Endothelial cell (in vitro differentiated cells): Measurements from ENCODE around the genes RPS6KB2 and LRP5.

- PRO-cap: no peak
Measured at GRCh38 chr11:67397668-67398281, 3.9 kb downstream of the PPP1CA start.

GRCh38 chr11:67428035-67428698, at the start of gene RPS6KB2:
TSS of gene RPS6KB2 (plus strand) at chr11:67428494.
- PRO-cap: unidirectional peak, minus-strand start at chr11:67428111; bidirectional peak, plus-strand start at chr11:67428494, minus-strand start at chr11:67428161

- PRO-cap: no peak
Measured at GRCh38 chr11:67529962-67530297, 6.7 kb upstream of the CABP2 start.

GRCh38 chr11:67548656-67549148, 25.5 kb upstream of the CABP2 start:
- PRO-cap: no peak

DNA sequence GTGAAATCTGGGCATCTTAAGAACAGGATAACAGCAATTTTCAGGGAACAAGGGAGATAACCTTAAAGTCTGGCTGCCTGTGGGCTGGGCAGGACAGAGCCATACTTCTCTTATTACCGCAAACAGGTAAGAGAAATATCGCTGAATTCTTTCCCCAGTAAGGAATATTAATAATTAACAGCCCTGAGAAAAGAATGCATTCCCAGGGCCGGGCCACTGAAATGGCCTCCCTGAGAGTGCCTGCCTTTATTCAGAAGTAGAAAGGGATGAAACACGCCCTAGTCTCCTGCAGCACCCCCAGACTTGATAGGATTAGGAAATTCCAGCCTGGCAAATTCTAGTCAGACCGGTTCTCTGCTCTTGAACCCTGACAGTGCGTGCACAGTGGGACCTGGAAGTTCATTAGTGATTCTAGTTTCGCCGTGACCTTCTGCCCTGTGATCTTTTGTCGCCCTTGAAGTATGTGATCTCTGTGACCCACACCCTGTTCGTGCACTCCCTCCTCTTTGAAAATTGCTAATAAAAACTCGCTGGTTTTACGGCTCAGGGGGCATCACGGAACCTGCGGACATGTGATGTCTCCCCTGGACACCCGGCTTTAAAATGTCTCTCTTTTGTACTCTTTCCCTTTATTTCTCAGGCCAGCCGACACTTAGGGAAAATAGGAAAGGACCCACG, 2.2 kb upstream of the GSTP1 start:
- PRO-cap: no peak

DNA sequence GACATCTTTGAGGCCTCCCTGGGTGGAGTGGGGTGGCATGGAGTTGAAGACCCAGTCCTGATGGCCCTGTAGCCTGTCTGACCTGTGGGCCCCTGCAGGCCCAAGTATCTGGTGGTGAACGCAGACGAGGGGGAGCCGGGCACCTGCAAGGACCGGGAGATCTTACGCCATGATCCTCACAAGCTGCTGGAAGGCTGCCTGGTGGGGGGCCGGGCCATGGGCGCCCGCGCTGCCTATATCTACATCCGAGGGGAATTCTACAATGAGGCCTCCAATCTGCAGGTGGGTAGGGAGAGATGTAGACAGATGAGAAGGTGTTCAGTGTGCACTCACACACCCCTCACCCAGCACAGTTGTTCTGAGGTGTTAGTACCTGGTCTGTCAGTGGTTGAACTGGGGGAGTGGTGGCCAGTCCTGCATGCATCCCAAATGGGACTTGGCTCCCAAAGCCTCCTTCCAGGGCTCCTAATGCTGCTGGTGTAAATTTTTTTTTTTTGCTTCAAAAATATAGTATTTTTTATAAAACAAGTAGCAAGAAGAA, 2.7 kb downstream of the NDUFV1 start:
- PRO-cap: no peak

DNA sequence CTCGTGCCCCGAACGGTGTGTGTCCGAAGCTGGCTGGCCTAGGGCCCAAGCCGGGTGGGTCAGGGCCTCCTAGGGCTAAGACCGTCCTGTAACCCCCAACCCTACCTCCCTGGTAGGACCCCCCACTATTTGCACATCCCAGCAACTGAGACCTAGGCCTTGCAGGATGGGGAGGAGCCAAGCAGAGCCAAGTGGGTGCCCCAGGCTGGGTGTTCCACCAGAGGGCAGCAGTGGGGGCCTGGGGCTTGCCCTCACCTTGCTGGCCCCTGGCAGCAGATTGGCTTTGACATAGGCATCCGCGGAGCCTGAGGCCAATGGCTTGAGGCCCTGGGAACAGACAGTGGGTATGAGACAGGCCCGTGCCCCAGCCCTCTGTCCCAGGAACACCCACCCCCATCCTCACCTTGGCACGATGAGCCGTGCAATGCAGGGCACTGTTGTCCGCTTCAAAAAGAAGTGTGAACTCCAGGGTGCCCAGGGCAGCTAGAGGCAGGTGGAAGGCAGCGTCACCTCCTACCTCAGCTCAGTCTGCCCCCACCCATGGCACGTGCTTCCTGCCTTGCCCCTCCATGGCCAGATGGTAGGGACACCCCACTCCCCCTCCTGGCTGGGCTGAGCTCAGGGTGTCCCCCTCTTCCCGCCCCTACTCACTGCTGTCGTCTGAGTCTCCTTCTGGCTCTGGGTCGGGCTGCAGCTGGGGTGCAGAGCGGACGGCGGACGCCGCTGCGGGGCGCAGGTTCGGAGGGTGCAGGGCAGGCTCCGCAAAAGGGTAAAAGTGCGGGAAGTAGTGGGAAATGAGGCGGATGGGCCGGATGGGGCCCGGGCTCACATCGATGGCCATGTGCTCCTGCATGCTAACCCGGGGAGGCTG, 8.9 kb downstream of the NDUFV1 start:
- PRO-cap: no peak

GRCh38 chr11:67629270-67629645, 479 bp downstream of the NUDT8 start:
- PRO-cap: unidirectional peak, plus-strand start at chr11:67629448

DNA sequence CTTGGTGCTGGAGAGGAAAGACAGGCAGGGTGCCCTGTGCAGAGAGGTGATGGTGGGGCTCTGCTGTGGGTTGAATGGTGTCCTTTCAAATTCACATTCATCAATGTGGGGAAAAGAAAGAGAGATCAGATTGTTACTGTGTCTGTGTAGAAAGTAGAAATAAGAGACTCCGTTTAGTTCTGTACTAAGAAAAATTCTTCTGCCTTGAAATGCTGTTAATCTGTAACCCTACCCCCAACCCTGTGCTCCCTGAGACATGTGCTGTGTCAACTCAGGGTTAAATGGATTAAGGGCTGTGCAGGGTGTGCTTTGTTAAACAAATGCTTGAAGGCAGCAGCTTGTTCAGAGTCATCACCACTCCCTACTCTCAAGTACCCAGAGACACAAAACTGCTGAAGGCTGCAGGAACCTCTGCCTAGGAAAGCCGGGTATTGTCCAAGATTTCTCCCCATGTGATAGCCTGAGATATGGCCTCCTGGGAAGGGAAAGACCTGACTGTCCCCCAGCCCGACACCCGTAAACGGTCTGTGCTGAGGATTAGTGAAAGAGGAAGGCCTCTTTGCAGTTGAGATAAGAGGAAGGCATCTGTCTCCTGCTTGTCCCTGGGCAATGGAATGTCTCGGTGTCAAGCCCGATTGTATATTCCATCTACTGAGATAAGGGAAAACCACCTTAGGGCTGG, 83.5 kb upstream of the ALDH3B2 start:
- PRO-cap: no peak

- PRO-cap: no peak
Measured at GRCh38 chr11:67762938-67763279, 88.5 kb upstream of the ALDH3B2 start.

DNA sequence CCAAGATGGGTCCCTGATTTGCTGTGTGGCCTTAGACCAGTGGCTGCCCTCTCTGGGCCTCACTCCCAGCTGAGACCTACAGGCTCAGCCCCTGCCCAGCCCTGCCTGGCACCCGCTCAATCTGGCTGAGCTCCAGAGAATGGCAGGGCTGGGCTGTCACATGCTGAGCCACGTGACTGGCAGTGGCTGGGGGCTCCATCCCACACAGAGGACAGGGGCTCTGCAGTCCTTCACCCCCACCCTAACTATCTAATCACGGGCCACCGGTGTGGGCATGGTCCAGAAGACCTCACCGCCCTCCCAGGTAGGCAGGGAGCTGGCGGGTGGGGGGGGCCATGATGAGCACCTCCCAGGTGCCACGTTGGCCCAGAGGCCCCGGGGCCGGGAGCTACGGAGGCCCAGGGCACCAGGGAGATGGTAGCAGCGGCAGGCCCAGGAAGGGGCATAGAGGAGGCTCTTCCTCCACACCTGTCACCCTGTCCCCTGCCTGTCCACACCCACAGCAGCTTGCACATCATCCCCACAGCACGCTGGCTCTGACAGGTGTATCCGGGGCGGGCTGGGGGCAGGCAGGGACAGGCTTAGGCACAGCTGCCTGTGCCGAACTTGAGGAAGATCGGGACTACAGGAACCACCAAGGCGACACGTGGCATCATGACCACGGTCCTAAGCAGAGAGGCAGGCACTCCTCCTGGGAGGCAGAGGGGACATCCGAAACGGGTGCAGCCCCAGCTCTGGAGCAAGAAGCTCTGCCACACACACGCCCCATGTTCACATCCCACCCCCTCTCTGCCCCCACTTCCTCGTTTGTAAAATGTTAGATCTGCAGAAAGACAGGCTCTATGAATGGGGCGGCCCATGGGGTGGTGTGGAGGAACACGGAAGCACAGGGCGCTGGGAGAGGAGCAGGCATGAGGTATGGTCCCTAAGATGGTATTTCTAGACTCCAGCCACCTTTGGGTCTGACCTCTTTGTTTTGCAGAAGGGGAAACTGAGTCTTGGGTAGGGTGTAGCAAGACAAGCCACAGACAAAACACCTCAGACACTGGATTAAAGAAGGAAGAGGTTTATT, 1.4 kb upstream of the ALDH3B1 start:
- PRO-cap: no peak

DNA sequence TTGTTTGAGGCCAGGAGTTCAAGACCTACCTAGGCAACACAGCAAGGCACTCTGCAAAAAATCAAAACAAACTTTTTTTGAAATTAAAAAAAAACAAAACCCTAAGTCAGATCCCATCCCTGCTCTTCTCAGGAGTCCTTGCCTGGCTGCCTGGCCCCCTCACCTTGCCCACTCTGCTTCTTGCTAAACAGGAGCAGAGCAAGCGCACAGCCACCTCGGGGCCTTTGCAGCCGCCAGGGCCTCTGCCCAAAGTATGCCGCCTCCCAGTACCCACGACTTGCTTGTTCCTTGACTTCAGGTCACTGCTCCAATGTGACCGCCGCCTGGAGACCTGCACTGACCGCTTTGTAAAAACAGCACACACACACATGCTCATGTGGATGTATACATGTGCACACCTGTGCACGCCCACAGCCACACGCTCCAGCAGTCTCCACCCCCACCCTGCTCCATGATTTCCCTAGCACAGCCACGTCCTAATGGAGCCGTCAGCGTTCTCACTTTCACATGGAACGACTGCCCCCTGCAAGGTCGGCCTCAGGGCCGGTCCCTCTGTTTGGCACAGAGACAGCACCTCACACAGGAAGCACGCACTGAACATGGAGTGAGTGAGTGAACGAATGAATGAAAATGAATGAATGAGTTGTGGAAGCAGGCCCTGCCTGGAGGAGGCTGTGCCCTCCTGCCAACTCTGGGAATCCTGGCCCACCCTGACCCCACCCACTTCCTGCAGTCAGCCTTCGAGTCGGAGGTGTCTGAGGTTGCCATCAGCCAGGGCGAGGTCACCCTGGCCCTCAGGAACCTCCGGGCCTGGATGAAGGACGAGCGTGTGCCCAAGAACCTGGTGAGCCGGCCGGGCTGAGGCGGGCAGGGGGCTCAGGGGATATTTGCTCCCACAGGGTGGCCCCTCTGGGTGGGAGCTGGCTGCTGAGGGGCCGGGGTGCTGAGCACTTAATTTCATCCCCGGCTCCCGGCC, 8.0 kb downstream of the ALDH3B1 start:
- PRO-cap: no peak

- PRO-cap: unidirectional peak, minus-strand start at chr11:68055092
Measured at GRCh38 chr11:68054644-68055285, 15.9 kb downstream of the TCIRG1 start.

DNA sequence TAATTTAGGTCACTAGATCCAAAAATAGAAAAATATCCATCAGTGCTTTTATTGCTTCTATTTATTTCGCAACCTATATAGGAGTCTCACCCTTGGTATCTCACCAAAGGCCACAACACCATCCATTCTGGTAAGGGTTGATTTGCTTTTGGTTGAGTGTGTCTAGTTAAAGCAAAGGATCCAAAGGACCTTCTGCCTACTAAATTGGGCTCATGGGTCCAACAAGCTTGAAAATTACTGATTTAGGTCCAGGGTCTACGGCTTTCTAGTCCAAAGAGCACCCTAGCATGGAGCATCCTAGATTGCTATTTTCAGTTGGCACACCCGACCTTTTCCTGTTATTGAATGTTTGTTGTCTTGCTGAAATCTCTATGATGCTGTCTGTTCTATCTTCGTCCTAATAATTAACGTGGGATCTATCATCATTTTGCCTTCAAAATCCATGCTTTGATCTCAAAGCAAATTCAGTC, 36.3 kb downstream of the TCIRG1 start:
- PRO-cap: unidirectional peak, minus-strand start at position 347 of the sequence

GRCh38 chr11:68092489-68093674, 28.3 kb downstream of the CHKA start:
- PRO-cap: no peak

DNA sequence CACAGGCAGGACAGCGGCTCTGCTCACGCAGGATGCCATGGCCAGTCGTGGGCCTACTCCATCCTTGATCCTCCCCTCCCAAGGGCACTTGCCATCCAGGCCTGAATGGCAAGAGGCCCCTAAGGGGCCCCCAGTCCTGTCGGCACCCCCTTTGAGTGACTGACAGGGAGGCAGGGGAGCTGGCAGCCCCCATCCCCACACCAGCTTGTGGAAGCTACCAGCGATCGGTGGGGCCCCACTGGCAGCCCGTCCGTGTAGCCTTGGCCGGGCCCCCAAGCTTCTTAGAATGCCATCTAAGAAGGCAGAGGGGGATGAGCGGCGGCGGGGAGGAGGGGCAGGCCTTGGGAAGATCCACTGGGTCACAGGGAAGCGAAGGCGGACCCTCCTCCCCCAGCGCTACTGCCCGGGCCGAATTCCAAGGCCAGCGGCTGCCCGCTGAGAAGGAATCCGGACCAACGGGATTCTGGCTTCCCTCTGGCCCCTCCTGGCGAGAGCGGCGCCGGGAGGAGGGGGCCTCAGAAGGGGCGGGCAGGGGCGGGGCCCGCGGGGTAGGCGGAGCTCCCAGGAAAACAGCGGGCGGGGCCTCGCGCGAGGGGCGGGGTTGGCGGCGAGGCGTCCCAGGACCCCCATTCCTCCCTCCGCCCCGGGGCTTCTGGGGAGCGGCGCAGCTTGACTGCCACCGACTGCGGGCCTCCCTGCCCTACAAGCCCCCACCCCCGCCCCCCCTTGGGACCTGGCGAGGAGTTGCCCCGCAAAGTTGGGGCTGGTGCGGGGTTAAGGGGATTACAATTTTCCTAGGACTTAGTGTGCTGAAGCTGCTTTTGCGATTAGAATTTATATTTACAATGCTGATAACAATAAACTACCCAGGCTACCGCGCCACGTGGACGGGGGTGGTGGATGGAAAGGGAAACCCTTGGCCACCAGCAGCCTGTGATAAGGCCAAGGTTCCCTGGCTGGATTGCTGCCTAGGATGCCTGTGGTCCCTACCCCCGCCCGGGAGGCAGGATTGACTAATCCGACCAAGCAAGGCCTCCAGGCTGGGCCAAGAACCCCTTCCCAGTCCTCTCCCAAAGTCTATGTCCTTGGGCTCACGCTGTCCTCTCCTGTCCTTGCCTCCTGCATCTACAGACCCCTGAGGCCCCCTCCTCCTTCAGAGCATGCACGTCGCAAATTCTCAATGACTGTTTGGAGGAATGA, 7.2 kb upstream of the CHKA start:
- PRO-cap: bidirectional peak, plus-strand start at position 629 of the sequence, minus-strand start at position 476 of the sequence

GRCh38 chr11:68141662-68142457, 20.7 kb upstream of the CHKA start:
- PRO-cap: no peak

DNA sequence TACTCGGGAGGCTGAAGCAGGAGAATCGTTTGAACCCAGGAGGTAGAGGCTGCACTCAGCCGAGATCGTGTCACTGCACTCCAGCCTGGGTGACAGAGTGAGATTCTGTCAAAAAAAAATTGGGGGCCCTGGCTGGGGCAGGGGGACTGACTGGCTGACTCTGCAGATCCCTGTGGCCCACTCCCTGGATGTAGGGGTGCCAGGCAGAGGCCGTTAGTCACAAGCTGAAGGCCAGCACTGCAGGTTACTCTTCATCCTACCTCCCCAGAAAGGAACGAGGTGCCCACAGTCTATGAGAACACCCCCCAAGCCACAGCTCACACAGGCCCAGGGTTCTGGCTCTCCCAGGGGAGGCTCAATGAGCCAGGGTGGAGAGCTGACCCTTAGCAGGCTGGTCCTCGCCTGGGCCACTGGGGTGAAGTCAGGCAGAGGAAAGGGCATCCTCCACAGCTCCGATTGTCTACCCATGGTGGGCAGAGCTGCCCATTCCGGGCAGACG, 12.6 kb downstream of the C11orf24 start:
- PRO-cap: no peak

GRCh38 chr11:68312053-68312979, at the start of gene LRP5:
TSS of gene LRP5 (plus strand) at chr11:68312591.
- PRO-cap: unidirectional peak, plus-strand start at chr11:68312515; bidirectional peak, plus-strand start at chr11:68312591, minus-strand start at chr11:68312598

DNA sequence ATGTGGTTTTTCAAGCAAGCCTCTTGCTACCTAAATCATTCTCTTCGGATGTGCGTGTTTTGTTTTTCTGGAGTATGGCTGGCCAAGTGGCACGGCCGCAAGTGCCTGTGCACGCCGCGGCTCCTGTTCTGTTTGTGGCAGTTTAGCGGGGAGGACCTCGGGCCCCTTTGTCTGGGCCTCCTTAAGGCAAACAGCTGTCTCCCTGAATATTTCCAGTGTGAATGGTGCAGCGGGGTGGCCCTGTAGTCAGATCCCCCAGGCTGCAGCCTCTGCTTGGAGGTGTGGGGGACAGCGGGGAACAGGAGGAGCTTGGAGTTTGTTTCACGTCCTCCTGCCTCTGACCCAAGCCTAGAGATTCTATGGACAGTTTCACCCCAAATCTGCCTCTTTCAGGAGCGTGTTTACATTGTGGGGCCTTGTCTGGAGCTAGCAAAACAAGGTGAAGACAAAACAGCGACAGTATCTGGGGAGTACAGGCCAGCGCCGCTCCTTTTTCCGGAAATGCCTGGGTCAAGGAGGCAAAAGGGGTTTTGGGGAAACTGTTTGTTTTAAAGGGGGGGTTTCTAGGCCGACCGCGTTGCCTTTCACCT, 1.3 kb downstream of the LRP5 start:
- PRO-cap: bidirectional peak, plus-strand start at position 213 of the sequence, minus-strand start at position 134 of the sequence; bidirectional peak, plus-strand start at position 448 of the sequence, minus-strand start at position 361 of the sequence